SP-49 (cell line): Measurements from ENCODE around the genes OR10P1 and ITGA7.

GRCh38 chr12:53968490-53968901, 4.4 kb upstream of the HOXC11 start:
- PRO-cap, result no peak

DNA sequence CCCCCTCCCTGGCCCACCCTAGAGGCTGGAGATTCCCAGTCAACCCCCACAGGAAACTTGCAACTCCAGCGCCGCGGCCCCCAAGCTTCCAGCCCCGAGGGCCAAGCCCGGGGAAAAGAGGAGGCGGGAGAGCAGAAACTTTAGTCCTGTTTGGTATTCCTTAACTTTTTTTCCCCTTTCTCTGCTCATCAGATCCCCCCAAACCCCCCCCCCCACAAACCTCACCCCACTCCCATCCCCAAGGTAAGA, 617 bp upstream of the HOXC10 start:
- PRO-cap, result no peak

- PRO-cap, result no peak
These were observed 5.8 kb downstream of the HOXC8 start for GRCh38 chr12:54014388-54015116.

GRCh38 chr12:54024120-54024520, 4.1 kb upstream of the HOXC6 start:
- PRO-cap, result no peak

GRCh38 chr12:54037359-54038593, 4.9 kb downstream of the HOXC5 start:
- PRO-cap, result no peak

DNA sequence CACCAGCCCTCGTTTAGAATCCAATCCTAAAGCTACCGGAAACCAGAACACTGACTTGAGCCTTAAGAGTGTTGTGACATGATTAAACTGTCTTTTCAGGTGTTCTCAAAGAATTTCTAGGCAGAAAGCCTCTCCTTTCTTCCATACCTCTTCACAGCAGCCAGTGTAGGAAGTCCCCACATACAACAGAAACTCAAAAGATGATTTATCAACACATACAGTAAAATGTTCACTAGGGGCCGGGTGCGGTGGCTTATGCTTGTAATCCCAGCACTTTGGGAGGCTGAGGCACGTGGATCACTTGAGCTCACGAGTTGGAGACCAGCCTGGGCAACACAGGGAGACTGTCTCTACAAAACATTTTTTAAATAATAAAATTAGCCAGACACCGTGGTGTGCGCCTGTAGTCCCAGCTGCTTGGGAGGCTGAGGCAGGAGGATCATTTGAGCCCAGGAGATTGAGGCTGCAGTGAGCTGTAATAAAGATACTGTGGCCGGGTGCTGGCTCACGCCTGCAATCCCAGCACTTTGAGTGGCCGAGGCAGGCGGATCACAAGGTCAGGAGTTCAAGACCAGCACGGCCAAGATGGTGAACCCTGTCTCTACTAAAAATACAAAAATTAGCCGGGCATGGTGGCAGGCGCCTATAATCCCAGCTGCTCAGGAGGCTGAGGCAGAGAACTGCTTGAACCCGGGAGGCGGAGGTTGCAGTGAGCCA, 44.8 kb upstream of the SMUG1 start:
- PRO-cap, result no peak

GRCh38 chr12:54257369-54257925, 22.5 kb downstream of the CBX5 start:
- PRO-cap, result no peak

GRCh38 chr12:54262406-54263060, 17.4 kb downstream of the CBX5 start:
- PRO-cap, result no peak

DNA sequence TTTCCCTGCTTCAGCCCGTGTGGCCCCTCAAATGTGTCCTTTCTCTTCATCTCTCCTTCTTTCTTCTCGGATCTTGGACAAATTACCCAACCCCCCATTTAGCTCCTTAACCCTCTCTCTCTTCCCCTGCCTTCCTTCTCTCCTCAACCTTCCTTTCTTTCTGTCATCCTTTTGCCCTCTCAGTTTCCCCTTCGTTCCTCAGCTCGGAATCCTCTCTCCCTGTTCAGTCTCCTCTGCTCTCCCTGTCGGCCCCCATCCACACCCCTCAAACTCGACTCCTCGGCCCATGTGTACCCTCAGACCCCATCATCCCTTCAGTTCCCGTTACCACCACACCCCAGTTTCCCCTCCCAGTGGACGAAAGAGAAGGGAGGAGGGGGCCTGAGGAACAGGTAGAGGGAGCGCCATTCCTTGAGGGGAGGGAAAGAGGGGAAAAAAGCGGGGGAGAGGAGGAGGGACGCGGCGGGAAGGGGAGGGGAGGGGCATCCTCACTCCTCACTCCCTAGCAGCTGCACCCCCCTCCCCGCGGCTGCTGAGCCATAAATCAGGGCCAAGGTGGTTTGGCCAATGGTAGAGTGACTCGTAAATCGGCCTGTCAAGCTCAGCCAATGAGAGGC, 5.5 kb downstream of the GPR84 start:
- PRO-cap, result bidirectional peak, plus-strand start outside the sequence, minus-strand start at position 513 of the sequence

DNA sequence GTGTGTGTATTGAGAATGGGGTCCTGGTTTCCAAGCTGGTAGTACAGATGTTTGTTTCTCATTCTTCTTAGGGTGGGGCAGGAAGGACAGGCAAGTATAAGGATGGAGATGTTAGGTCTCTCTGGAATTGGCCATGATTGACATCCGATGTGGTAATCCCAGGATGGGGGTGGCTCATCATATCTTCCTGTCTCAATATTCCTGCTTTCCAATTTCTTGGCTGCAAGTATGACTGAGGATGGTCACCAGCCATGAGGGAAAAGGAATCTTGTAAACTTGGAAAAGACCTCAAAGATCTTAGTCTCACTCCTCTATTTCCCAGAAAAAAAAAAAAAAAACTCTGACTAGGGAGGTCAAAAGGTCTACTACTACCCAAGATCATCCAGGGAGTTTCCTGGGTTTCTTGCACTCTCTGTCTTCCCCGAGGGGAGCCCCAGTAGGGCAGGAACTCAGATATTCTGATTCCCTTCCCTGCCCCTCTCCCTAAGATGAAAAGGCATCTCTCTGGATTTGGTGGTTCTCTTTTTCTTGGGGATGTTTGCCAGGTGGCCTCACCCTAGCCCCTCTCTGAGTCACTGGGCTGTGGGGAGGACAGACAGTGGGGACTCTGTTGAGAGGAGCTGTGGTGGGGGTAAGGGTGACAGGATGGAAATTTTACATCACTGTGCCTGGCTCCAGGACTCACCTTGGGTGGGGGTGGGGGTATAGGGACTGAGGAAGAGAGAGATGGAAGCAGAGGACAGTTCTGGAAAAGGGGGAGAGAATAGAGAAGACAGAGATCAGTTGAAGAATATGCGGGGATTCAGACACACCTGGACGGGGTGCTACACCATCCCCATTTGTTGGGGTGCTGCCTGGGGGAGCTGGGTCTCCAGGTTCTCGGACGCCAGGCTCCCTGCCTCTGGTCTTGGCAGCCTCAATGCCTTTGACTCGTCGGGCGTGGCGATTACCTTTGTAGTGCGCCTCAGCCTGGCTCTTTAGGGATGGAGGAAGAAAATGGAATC, 9.2 kb upstream of the GPR84 start:
- PRO-cap, result no peak

DNA sequence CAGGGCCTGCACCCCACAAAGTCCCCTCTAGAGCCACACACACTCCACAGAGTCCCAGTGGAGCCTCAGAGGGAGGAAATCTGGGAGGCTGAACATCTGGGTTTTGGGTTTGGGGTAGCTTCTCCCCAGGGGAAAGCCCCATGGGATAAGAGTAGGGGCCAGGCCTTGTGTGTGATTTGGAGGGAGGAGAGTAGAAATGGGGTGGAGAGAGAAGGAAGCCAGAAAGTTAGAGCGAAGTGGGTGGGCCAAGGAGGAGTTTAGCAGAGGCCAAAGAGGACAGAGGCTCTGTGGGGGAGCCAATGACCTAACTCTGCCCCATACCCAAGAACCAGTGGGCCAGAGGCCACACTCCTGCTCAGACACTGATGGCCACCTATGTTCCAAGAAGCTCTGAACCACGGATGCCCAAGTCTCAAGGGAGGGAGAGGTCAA, 9.3 kb downstream of the ZNF385A start:
- PRO-cap, result no peak

DNA sequence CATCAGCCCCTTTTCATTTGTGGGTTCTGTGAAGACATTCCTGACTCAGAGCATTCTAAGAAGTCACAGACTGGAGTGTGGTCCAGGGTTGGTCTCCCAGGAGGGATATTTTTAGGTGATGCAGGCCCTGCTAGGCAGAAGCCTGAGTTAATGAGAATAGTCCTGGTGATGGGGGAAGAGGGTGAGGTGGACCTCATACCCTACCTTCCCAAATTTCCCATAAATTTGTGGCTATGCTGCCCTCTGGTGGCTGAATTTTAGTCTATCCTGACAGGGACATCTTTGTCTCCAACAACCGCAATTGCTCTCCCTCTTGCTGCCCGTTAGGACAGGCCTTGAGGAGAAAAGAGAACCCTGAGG, 9.6 kb upstream of the ZNF385A start:
- PRO-cap, result no peak

DNA sequence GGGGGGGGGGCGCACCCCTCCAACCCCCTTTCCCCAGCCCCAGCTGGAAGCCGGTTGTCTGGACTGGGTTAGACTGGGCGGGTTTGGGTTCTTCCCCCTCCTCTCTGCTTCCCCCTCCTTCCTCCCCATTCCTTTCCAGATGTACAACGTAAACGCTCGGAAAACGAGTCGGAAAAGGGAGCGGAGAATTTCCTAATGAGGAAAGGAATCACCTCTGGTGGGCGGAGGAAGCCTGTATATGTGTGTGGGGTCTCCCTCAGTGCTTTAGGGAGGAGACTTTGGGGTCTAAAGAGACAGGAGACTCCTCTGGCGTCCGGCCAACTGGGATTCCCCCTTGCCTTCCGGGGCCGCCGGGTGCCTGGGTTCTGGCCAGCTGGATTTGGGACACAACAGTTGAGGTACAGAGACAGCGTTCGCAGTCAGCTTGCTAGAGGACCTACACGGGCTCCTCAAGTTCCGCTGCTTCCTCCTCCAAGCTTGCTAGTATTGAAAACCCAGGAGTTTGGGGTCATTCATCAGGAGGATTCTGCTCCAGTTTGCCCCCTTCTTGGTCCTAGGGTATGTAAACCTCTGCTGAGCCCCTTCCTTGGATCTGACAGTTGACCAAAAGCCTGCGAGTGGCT, 441 bp upstream of the ITGA5 start:
- PRO-cap, result no peak

DNA sequence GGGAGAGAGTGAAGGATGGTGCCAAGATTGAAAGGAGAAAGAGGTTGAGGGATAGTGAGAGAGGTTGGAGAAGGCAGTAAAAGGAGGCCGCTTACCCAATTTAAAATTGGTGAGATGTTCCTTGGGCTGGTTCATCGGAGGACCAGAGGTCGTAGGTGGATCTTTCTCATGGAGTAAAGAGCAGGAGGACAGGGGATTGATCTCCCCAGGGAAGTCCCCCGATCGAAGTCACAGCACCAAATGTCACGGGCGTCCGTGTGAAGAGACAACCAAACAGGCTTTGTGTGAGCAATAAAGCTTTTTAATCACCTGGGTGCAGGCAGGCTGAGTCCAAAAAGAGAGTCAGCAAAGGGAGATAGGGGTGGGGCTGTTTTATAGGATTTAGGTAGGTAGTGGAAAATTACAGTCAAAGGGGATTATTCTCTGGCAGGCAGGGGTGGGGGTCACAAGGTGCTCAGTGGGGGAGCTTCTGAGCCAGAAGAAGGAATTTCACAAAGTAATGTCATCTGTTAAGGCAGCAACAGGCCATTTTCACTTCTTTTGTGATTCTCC, 36.8 kb downstream of the TESPA1 start:
- PRO-cap, result no peak

- PRO-cap, result no peak
These were observed 40.7 kb downstream of the OR9K2 start for GRCh38 chr12:55166773-55167515.

DNA sequence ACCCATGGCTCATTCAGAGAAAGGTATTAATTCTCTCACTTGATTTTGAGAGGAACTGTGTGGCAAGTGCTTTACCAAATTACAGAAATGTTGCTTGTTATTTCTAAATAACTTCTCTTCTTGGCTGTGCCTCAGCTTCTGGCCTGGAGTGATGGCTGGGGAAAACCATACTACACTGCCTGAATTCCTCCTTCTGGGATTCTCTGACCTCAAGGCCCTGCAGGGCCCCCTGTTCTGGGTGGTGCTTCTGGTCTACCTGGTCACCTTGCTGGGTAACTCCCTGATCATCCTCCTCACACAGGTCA, at the start of gene OR10P1:
Gene OR10P1, plus strand, starts transcription at position 152 of the 305 bp plus-strand sequence.
- PRO-cap, result no peak

DNA sequence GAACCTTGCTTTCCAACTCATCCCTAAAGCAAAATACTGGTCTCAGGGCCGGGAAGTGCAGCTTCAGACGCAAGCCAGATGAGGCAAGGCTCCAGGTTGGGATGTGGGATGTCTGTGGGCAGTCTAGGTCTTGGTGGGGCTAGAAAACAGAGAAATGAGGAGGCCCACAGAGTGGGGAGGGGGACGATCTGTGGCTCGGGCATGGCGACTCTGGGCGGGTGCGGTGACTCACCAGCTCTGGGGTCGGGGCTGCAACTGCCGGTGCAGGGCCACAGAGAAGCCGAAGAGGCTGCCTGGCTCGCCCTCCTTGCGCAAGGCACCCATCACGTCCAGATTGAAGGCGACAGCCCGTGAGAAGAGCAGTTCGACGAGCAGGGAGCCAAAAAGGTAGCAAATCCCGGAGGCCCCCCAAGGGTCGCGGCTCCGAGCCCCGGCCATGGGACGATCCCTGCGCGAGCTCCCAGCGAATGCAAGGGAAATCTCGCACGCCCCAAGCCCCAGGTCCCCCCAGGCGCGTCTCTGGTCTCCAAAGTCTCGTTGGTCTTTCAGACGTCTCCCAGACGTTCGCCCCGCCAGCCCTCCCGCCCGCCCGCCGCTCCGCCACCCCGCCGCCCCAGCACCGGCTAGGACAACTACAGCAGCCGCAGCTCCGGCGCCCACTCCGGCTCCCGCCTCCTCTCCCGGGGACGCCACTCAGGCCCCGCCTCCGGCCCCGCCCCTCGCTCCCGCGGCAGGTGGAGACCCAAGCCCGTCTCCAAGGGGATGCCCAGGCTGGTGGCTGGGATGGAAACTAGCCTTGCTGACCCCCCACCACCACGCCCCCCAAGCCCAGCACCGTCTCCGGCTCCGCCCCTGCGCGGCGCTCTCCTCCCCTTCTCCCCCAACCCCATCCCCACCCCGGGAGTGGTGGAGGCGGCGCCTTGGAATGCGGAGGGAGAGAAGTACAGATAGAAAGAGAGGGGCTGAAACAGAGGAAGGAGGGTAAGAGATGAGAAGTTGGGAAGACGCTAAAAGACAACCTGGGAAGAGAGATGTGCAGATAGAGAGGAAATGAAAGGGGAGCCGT, at the start of gene ITGA7:
Gene ITGA7, minus strand, starts transcription at position 660 of the 1,066 bp plus-strand sequence.
- PRO-cap, result no peak

GRCh38 chr12:55708311-55708649, 576 bp upstream of the ITGA7 start:
- PRO-cap, result no peak

GRCh38 chr12:55718627-55719438, 1.4 kb upstream of the RDH5 start:
- PRO-cap, result no peak

- PRO-cap, result no peak
These were observed 1.4 kb upstream of the CD63 start for GRCh38 chr12:55729975-55730836.